Right lobe of liver (tissue), 4 donors: ENCODE data around the genes USP34, XPO1 and MDH1.

- PRO-cap, 4 experiments = peak in 1 of 4 experiments; most common plus-strand start chr2:61287521 (in 1); most common minus-strand start chr2:61287360 (in 1)
- RAMPAGE, long total RNA, 2 experiments = no peak in any of the 2 experiments
These were observed 125.3 kb downstream of the C2orf74 start for GRCh38 chr2:61287259-61287803.

GRCh38 chr2:61311469-61312062 lies 149.6 kb downstream of the C2orf74 start:
- PRO-cap, 4 experiments = no peak in any of the 4 experiments
- RAMPAGE, long total RNA, 2 experiments = no peak in any of the 2 experiments

GRCh38 chr2:61470975-61471883 lies at the start of gene USP34:
TSS of gene USP34 (minus strand) at chr2:61471087.
- PRO-cap, 4 experiments = peak in 4 of 4 experiments; most common plus-strand start chr2:61471372 (in 3); most common minus-strand start chr2:61471071 (in 2)
- RAMPAGE, long total RNA, 2 experiments = start-site peak on the plus strand in 1 of 2 experiments, at chr2:61471310-61471386 at its widest, 76 reads per replicate

- PRO-cap, 4 experiments = peak in 4 of 4 experiments; most common plus-strand start chr2:61537952 (in 3); most common minus-strand start chr2:61538258 (in 4)
- RAMPAGE, long total RNA, 2 experiments = start-site peak on the minus strand in 2 of 2 experiments, at chr2:61538227-61538379 at its widest, 241 to 259 reads per replicate
These were observed at the start of gene XPO1 for GRCh38 chr2:61537673-61538412. TSS of gene XPO1 (minus strand) at chr2:61538356.

DNA sequence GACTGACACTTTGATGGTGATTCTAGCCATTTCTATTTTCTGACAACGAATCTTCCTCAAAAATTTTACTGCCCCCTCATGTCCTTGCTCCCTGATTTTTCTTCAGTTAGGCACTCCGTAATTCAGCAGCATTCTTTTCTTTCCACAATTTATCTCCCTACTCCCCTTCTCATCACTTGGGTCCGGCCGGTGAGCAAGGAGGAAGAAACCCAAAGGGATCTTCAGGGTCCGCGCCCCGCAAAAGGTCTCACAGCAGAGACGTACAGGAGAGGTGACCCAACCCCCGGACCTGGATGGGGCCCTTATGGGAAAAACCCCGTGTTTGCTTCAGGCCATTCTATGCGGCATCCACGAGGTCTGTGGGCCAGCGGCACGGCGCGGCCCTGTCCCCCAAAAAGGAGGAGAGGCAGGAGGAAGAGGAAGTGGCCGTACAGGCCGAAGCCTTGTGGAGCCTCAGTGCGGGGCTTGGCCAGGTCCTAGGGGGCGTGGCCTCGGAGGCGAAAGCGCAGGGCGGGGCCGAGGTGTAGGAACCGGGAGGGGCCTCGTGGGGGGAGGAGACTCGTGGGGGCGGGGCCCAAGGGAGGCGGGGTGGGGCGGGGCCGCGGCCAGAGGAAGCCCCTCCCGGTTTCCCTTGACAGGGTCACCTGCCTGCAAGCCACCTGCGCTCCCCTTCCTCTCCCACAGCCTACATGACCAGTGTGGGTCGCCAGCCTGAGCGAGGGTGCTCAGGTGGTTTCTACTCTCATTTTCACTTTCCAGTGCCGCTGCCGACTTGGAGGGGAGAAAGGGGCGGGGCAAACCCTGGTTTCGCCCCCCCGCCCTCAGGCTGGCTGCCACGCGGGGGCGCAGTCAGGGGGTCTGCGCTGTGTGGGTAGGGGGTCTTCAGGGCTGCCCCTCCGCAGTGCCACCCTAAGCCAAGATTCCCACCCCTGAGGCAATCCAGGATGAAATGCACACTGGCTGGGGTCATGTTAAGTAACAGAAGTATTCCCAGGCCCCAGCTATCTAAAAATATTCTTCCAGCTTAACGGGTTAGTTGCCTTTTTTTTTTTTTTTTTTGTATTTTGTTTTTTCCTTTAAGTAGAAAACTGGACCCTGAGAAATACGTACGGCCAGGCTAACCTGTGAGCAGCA lies 156.5 kb upstream of the XPO1 start:
- PRO-cap, 4 experiments = peak in 4 of 4 experiments; most common plus-strand start position 637 of the sequence (in 2); most common minus-strand start position 445 of the sequence (in 4)
- RAMPAGE, long total RNA, 2 experiments = no peak in any of the 2 experiments

DNA sequence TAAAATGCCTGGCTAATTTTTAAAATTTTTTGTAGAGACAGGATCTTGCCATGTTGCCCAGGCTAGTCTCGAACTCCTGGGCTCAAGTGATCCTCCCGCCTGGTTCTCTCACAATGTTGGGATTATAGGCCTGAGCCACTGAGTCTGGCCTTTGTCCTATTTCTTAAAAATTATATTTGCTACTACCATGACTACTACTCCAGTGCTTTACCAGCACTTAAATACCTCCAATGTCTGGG lies 147.3 kb downstream of the FAM161A start:
- PRO-cap, 4 experiments = no peak in any of the 4 experiments
- RAMPAGE, long total RNA, 2 experiments = no peak in any of the 2 experiments

DNA sequence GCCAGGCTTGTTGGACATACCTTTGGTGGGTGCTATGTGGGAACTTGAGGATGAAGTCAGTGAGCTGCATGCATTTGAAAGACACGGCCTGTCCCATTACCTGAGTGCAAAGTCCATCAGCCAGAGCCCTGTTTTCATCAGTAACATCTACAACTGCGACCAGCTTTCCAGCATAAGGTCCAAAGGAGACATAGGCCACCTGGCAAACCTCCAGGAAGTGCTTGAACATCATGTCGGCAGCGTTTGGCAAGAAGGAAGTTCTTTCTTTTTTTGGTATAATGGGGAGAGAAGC lies 143.2 kb downstream of the FAM161A start:
- PRO-cap, 4 experiments = peak in 3 of 4 experiments; most common plus-strand start position 162 of the sequence (in 3); most common minus-strand start position 108 of the sequence (in 2)
- RAMPAGE, long total RNA, 2 experiments = no peak in any of the 2 experiments

DNA sequence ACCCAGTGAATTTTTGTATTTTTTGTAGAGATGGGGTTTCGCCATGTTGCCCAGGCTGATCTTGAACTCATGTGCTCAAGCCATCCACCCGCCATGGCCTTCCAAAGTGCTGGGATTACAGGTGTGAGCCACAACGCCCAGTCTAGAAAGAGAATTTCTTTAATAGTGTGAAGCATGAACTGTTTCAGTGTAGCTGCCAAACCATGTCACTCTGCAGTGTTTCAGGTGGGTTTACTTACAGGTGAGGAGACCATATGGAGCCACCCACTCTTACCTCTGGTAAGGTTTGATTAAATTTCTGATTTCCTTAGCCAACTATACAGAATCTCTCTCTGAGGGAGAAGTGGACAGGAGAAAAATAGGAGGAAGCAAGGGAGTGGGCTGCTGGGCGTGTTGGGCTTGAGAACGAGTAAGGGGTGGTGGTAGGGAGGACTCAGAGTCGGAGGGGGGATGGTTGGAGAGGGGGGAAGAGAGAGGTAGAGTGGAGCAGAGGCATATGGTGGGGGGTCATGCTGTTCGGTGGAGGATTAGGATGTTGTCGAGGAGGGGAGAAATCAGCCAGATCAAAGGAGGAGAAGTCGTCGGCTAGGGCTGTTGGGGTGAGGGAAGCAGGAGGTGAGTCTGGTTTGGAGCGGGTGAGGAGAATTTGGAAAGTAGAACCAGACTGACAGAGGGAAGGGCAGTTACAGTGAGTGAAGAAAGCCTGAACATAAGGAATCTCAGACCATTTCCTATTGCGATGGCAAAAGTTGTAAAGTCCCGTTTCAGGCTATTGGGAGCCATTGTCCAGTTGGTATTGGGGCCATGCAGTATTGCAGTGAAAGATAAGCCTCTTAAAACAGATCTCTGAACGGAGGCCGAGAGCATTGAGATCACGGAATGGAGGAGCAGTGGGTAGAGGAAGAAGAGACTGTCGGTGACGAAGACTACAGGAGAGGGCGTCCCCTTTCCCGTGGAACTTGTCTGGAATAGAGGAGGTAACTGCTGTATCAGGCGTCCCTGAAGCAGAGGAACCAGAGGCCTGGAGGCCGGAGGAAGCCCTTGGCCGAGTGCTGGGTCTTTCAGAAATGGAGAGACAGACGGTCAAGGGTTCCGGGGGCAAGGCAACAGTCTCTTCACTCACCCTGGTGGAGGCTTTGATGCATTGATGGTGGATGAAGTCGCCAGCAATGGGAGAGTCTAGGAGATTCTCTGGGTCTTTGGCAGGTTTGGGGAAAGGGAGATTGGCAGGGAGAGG lies 18.9 kb downstream of the COMMD1 start:
- PRO-cap, 4 experiments = no peak in any of the 4 experiments
- RAMPAGE, long total RNA, 2 experiments = no peak in any of the 2 experiments

DNA sequence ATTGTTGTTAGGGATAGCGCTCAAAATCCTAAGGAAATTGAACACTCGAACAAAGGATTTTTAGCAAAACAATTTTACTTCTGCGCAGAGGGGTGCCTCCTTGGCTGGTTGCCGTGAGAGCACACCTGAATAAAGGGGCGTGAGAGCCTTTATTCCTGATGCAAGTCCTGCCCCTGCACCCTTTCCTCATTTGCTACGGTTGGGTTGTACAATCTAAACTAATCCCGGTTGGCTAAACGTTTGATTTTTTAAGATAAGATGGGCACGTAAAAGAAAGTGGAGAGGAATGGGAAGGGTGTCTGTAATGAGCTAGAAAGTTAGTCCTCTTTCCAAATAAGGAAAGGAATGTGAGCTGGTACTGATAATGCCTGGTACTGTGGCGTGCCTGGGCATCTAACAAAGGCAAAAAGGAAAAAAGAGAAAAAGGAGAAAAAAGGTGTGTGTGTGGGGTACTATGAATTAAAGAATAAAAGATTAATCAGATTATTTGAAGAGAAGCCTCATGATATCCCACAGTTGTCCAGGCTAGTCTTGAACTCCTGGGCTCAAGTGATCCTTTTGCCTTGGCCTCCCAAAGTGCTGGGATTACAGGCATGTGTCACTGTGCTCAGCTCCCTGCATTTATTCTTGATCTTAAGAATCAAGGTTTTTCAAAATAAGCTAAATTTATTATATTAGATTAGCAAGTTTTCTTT lies 65.8 kb downstream of the COMMD1 start:
- PRO-cap, 4 experiments = no peak in any of the 4 experiments
- RAMPAGE, long total RNA, 2 experiments = no peak in any of the 2 experiments

DNA sequence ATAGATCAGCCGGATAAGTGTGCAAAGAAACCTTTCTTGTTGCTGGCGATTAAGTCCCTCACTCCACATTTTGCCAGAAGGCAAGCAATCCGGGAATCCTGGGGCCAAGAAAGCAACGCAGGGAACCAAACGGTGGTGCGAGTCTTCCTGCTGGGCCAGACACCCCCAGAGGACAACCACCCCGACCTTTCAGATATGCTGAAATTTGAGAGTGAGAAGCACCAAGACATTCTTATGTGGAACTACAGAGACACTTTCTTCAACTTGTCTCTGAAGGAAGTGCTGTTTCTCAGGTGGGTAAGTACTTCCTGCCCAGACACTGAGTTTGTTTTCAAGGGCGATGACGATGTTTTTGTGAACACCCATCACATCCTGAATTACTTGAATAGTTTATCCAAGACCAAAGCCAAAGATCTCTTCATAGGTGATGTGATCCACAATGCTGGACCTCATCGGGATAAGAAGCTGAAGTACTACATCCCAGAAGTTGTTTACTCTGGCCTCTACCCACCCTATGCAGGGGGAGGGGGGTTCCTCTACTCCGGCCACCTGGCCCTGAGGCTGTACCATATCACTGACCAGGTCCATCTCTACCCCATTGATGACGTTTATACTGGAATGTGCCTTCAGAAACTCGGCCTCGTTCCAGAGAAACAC lies 26.8 kb downstream of the B3GNT2 start:
- PRO-cap, 4 experiments = no peak in any of the 4 experiments
- RAMPAGE, long total RNA, 2 experiments = no peak in any of the 2 experiments

GRCh38 chr2:62466929-62467552 lies 39.0 kb downstream of the TMEM17 start:
- PRO-cap, 4 experiments = peak in 3 of 4 experiments; most common plus-strand start chr2:62467298 (in 2); most common minus-strand start chr2:62467064 (in 2)
- RAMPAGE, long total RNA, 2 experiments = no peak in any of the 2 experiments

DNA sequence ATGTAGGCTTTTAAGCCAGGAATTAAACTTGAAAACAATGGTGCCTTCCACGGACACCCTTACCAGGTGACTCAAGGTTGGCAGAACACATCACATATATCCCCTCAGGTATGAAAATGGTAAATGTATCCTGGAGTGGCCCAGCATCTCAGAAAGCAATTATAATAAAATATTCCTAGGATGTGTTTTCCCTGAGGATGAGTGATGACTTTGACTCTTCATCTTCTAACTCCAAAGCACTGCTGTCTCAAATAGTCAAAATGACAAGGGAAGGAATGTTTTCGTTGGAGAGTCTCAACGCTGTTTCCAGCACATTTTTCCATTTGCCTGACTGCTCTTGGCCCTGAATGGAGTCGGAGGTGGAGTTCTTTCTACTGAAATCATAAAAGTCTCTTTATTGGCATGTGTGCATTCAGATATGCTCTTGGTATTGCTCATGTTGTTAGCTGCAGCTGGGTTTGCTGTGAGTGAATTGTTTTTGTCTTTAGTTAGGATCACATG lies 17.0 kb downstream of the TMEM17 start:
- PRO-cap, 4 experiments = no peak in any of the 4 experiments
- RAMPAGE, long total RNA, 2 experiments = no peak in any of the 2 experiments

DNA sequence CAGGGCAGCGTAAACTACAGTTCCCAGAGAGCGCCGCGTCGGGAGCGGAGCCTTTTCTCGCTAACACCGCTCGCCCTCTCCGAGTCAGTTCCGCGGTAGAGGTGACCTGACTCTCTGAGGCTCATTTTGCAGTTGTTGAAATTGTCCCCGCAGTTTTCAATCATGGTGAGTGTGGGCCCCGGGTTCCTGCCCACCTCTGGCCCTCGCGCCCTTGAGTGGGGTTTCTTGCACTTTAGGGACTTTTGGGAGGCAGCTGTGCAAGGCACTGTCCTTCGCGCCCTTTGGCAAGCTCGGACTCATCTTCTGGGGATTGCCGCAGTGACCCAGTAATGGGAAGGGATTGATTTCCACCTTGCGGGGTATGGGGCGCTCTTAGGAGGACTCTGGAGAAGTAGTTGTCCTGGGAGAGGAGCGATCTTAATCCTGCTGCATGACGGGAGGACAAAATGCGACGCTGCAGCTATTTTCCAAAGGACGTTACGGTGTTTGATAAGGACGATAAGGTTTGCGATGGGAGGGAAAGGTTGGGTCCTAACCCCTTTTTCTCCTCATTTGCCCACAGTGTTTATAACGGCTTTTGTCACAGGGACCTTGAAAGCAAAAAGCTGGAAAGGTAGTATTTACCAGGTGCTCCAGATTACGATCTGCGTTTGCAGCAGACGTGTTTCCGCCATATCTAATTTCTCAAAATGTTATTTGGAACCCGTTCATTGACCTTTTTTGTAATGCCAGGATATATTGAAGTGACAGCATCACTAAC lies at the start of gene MDH1:
Gene MDH1 (plus strand): TSS at position 82 of the 760 bp plus-strand sequence.
- PRO-cap, 4 experiments = peak in 4 of 4 experiments; most common plus-strand start position 82 of the sequence (in 3)
- RAMPAGE, long total RNA, 2 experiments = start-site peak on the plus strand in 2 of 2 experiments, centred at positions 101 to 103 of the sequence, 5,254 to 5,462 reads per replicate

DNA sequence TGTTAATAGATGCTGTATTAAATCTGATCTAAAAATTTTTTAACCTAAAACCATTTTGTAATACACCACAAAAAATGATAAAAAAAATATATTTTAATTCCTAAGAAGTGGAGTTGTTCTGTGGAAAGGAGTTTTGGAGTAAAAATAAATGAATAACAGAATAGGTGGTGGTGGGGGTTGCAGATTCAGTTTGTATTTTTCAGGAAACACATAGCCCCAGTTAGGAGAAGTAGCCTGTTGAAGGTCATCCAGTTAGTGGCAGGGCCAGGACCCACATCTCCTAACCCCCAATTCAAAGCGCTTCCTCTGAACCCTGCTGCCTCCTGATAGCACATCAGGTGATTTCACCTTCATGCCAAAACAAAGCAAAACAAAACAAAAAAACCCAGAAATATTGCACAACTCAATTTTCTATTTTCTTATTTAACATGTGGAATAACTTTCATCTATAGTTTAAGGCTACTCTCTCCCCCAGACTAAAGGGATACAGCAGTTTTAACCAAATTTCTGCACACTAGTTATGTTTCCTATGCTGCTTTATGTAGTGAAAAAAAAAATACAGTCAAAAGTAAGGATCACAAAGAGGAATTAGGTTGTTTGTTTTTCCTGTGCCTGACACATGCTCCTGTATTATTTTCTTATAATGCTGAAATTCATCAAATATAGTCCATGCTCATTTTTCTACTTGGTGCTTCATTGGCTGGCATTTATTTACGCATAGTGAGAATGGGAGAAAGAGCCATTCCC lies 112.3 kb upstream of the UGP2 start:
- PRO-cap, 4 experiments = peak in 4 of 4 experiments; most common plus-strand start position 247 of the sequence (in 2); most common minus-strand start position 257 of the sequence (in 3)
- RAMPAGE, long total RNA, 2 experiments = no peak in any of the 2 experiments

DNA sequence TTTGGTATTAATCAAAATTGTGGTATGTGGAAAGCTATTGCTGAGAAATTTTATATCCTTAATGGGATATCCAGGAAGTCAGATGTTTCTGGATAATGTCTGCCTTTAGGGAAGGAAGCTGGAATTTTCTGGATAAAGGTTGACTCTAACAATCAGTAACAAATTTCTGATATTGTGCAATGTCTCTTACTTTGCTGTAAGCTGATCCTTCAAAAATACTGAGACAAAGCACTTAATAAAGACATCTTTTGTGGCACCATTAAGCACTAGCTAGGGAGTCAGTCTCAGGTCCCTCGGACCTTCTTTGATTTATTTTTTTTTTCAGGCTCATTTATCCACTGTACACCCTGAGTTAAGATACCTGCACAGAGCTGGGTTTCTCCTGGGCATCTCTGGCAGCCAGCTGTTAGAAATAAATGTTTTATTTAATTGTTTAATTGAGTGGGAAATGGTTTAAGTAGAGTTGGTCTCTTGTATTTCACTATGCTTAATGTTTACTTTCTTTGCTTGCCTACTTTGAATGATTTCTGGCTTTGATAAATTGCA lies 100.6 kb upstream of the UGP2 start:
- PRO-cap, 4 experiments = peak in 2 of 4 experiments; most common plus-strand start position 262 of the sequence (in 1); most common minus-strand start position 107 of the sequence (in 2)
- RAMPAGE, long total RNA, 2 experiments = no peak in any of the 2 experiments

GRCh38 chr2:63840001-63840752 lies 1.5 kb upstream of the UGP2 start:
- PRO-cap, 4 experiments = peak in 2 of 4 experiments; most common plus-strand start chr2:63840213 (in 2); most common minus-strand start chr2:63840217 (in 2)
- RAMPAGE, long total RNA, 2 experiments = start-site peak on the minus strand in 1 of 2 experiments, at chr2:63840103-63840528 at its widest, 10 reads per replicate

DNA sequence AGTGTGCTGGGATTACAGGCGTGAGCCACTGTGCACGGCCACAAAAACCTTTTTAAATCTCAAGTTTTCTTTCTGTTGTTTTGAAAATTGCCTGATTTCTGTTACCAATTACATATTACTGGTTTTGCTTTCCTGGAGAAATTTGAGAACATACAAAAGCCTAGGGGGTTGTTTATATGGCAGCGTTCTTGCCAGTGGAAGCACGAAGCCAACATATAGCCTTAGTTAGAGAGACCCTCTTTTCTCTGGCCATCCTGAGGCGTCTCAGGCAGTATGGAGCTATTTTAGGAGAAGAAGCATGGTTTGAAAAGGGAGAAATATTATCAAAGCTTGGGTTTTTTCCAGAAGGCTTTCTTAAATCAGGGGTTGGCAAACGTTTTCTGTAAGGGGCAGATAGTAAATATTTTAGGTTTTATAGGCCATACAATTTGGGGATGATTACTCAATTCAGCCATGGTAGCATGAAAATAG lies 29.9 kb downstream of the UGP2 start:
- PRO-cap, 4 experiments = peak in 2 of 4 experiments; most common plus-strand start position 185 of the sequence (in 2)
- RAMPAGE, long total RNA, 2 experiments = no peak in any of the 2 experiments

- PRO-cap, 4 experiments = peak in 3 of 4 experiments; most common plus-strand start chr2:63888251 (in 2)
- RAMPAGE, long total RNA, 2 experiments = no peak in any of the 2 experiments
These were observed 46.3 kb downstream of the UGP2 start for GRCh38 chr2:63887991-63888310.

DNA sequence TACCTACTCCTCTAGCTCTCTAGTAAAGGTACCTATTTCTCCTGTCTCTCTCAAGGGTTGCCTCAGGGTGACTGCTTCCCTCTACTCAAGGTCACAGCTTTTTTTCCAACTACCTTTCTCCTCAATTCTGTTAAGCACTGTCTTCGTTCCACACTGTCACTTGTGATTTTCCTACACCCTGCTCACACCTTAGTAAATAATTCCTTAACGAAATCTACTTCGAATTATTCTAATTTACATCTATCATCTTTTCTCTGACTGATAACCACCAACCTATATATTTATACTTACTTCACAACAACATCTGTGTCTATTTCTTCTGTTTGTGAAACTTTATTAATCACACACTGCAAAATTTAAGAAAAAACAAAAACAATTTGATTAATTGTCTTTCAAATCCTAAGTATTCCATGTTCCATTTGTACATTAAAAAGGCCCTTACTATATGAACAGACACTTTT lies 74.9 kb downstream of the VPS54 start:
- PRO-cap, 4 experiments = no peak in any of the 4 experiments
- RAMPAGE, long total RNA, 2 experiments = no peak in any of the 2 experiments

DNA sequence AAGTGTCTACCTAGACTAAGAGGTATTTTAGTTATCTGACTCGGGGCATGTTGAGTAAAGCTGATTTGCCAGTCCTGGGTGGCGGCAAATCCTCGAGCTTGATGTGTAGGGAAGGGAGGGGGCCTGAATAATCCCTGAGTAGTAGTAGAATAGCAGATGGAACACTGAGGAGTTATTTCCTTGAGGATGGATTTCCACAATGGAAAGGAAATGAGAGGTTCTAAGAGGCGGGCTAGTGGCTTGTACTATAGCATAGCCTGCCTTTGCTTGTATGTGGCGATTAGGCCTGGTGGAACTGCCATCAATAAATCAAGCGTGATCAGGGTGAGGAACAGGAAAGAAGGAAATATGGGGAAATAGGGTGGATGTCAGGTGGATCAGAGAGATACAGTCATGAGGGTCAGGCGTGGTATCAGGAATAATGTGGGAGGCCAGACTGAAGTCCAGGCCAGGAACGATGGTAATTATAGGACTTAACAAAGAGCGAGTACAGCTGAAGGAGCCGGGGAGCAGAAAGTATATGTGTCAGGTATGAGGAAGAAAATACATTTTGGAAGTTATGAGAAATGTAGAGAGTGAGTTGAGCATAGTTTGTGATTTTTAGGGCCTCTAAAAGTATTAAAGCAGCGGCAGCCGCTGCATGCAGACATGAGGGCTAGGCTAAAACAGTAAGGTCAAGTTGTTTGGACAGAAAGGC lies 57.5 kb upstream of the VPS54 start:
- PRO-cap, 4 experiments = no peak in any of the 4 experiments
- RAMPAGE, long total RNA, 2 experiments = no peak in any of the 2 experiments